ENCODE results near the genes CALHM6 and GPRC6A.

- PRO-cap = no peak
These were observed 20.4 kb upstream of the TRAF3IP2 start for GRCh38 chr6:111626033-111626427.

- PRO-cap = no peak
These were observed 92.2 kb downstream of the FYN start for GRCh38 chr6:111780753-111781705.

GRCh38 chr6:111854311-111854683, 19.0 kb downstream of the FYN start:
- PRO-cap = no peak

DNA sequence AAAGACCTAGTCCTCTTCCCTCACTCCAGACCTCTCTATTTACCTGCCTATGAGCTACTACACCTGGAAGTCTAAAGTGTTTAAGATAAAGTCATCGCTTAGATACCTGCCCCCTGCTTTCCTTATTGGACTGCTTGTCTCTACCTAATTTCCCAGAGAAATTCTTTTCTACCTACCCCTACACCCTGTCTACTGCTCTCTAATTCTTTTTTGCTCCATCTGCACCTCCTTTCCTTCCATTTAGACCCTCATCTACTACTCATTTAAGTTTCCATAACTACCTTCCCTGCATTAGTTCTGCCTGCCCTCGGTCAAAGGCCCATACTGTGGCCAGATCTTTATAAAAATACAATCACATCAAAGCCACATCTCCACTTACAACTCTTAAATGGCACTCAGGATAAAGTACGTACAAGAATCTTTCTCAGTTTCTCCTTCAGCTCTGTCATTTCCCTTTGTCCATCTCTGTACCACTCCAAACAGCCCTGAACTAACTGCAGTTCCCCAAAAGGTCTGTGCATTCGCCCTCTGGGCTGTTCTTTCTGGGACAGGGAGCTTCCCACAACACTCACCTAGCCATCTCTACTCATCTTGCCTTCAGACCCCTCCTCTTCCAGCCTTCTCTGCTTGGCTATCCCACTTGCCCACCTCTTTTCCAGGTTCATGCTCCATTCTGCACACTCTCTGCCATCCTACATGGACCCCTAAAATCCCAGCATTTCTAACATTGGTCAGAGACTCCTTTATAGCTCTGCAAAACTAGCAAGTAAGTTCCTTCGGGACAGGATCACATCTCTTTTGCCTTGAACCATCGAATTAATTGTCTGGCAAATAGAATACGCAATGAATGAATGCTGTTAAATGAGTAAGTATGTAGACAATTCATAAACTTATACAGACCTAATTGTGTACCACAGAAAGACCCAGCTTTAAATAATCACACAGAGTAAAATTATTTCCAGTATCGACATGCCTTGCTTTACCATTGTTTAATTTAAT, 5.5 kb downstream of the FYN start:
- PRO-cap = no peak

- PRO-cap = no peak
These were observed 3.2 kb downstream of the FYN start for GRCh38 chr6:111869929-111870577.

DNA sequence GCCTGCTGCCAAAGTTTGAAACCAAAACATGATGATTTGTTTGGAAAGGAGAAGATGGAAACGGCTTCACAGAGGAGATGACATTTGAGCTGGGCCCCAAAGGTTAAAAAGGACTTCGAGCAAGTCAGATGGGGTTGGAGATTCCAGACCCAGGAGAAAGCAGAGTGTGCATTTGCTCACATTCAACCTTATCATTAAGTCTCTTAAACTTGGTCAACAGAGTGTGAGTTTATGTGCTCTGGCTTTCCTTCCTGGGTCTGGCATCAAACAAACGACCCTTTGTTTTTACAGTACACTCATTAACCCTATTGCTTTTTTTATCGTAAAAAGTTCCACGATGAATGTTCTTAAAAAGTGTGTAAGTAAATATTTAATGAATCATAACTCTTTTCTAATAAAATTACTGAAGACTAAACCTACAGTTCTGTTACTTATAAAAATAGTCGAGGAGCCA, 2.6 kb downstream of the FYN start:
- PRO-cap = no peak

GRCh38 chr6:112232571-112233473, 21.5 kb downstream of the LAMA4 start:
- PRO-cap = no peak

DNA sequence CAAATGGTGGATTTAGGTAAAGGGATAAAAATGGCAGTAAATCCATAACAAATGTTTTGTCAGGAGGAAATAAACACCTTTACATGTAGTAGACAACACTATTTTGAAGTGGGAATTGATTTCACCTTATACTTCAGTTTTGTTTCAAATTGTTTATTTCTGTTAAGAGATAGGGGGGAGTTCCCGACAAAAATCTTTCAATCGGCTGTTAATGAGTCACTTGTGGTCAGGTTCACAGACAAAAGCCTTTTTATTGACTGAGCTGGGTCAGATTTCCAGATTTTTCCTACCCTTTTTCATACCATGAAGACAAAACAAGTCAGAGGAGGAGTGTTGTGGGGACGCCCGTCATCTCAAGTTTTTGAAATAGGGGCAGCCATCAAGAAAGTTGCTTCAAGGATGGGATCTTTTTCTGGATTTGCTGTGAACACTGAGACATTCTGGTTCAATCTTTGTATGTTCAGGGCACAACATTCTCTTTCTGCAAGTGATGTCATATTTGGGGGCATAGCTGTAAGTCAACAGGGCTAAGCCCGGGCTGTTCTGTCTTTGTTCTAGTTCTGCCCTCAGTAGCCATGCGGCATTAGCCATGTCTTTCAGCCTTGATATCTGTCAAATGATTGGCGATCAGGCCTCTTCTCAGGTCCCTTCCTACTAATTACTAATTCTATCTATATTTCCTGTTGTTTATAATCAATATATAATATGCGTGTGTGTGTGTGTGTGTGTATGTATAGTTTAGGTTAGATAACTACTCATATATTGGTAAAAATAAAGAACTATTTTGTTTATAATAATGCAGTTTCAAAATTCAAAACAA, 496.0 kb upstream of the MARCKS start:
- PRO-cap = no peak

GRCh38 chr6:113634577-113635268, 222.4 kb upstream of the MARCKS start:
- PRO-cap = no peak

GRCh38 chr6:113854484-113855664, 2.3 kb upstream of the MARCKS start:
- PRO-cap = bidirectional peak, plus-strand start at chr6:113855165, minus-strand start at chr6:113854924; unidirectional peak, plus-strand start at chr6:113855533

DNA sequence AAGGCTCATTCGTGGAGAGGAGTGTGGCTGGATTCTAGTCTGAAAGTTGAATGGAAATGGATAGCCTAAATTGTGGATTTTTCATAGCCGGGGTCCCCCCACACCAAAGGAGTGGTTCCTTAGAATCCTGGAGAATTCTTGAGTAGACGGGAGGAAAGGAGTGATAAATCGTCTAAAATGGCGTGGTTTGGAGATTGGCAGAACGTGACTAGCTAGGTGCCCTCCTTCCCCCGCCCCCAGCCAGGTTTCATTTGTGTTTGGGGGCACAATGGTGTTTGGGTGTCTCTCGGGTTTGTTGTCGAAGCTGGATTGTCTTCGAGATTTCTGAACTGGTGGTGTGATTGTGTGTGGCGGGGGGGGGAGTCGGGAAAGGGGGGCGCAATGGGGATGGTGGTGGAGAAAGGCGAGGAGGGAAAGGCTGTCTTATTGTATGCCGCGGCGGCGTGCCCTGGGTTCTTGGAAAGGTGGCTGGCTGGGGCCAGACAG, 813 bp downstream of the MARCKS start:
- PRO-cap = bidirectional peak, plus-strand start at position 396 of the sequence, minus-strand start at position 311 of the sequence

GRCh38 chr6:113859307-113859450, 2.0 kb downstream of the MARCKS start:
- PRO-cap = no peak

DNA sequence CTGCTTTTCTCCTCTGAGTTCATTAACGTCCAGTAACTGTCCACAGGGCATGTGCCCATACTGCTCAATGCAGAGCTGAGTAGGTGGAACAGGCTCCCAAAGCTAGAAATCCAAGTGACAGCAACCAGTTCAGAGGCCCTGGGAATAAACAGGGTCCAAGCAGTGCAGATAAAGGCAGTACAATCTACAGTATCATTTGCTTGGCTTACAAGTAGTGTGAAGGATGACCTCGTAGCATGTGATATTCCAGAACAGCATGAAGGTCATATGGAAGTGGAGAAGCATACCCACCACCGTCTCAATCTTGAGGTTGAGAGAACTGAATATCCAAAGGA, 1.7 kb downstream of the TSPYL1 start:
- PRO-cap = no peak

DNA sequence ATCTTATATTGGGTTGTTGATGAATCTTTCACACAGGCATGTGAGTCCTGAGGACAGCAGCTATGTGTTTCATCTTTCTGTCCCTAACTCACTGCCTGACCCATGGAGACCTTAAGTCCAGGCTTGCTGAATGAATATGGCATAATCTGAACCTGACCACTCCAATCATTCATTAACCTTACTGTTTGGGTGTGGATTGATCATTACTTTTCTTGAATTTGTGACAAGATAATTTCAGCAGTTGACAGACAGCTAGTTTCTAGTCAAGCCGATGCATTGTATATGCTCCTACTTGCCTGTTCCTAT, 27.3 kb upstream of the TSPYL1 start:
- PRO-cap = no peak

DNA sequence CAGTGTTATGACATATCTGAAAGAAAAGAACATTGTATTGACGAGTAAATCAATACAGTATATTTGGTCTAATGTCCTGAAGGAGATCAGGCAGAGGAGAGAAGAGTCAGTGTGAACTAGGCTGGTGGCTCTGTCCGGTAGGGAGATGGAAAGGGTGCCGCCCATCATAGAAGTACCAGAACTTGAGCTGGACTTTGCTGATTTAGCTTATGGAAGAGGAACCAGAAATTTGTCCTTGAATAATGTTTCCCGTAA, at the start of gene CALHM6:
TSS of gene CALHM6 (plus strand) at position 197 of the 255 bp plus-strand sequence.
- PRO-cap = no peak

- PRO-cap = no peak
These were observed at the start of gene GPRC6A for GRCh38 chr6:116828994-116829321. Gene GPRC6A, minus strand, starts transcription at chr6:116829083.

DNA sequence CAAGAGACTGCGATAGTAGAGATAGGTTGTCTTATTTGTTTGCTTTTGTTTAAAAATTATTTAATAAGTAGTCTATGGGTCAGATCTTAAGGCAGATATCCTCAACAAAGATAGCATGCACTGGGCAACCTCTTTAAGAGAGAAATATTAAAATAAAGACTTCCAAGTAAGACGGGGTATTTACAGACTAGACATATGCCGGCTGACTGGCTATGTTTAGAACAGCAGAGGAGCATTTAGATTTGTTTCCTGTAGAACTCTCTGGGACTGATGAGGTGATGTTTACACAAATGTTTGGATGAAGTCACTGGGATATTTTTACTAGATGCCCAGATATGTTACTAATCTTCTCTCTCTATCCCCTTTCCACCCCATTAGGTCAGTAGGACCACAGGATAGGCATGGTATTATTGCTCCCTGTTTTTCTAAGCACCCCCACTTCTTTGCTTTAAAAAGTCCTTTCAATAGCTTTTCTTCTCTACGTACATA, 25.1 kb downstream of the VGLL2 start:
- PRO-cap = no peak

GRCh38 chr6:117688661-117689124, 13.4 kb downstream of the NUS1 start:
- PRO-cap = no peak

DNA sequence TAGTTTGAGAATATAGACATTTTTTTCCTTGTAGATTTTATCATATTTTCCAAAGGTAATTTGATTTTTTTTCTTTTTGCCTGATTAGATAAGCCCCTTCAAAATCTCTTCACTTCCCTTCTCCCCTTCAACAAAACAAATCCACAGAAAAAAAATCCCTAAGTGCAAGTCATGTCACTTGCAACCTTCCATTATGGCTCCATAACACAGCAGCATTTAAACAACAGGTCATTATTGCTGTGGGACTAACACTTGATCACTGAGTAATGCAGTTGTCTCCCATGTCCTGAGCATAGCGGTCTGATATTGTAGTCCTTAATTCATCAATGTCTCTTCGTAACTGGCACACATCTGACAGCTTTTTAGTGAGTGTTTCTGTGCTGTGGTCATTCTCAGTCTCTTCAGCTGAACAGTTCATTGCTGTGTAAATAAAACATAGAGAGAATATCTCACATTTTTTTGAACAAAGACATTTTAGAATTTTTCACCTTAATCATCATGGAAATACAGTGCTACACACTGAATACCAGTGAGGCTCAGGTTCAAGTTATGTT, 82.9 kb upstream of the PLN start:
- PRO-cap = no peak

DNA sequence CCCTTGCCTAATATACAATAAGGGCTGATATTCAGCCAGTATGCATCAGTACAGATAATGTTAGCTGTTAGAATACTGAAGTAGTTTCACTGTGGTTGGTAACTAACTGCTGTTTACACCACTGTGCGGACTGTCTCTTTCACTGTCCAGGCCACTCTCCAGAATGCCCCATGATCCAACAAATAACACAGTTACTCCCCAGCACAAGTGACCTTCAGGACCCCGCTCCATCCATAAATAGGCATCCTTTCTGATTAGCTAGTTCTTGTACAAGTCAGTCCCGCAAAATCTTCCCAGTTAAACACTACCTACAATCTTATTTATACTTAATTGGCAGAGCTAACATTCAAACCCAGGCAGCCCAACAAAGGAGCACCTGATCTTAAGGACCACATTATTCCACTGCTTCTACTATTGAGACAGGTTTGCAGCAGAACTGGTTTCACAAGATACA, 21.9 kb upstream of the PLN start:
- PRO-cap = no peak